ENCODE measurements around the gene ETS2.

DNA sequence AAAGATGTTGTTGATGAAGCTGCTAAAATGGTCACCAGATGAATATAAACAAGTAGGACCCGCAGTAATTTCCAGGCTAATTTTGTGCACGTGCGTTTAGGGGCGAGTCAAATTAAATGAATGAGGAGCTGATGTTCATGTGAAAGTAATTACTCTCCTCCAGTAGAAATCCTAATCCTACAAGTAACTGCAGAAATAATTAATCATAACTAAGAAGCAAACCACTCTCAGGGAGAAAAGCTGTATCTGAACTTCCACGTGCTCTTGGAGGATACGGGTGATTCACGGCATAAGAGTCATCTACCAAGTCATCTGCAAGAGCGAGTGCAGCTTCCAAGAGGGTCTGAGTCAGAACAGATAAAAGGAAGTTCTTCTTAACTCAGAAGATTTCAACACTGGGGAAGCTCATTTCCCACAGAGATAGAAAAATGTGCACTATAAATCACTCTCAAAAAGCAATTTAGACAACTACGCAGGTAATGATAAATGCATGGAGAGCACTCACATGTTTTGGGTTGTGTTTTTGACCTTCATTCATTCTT is 20.6 kb downstream of the KCNJ15 start:
- RRBS = no CpG with 5 or more reads among the region's 9 CpGs

DNA sequence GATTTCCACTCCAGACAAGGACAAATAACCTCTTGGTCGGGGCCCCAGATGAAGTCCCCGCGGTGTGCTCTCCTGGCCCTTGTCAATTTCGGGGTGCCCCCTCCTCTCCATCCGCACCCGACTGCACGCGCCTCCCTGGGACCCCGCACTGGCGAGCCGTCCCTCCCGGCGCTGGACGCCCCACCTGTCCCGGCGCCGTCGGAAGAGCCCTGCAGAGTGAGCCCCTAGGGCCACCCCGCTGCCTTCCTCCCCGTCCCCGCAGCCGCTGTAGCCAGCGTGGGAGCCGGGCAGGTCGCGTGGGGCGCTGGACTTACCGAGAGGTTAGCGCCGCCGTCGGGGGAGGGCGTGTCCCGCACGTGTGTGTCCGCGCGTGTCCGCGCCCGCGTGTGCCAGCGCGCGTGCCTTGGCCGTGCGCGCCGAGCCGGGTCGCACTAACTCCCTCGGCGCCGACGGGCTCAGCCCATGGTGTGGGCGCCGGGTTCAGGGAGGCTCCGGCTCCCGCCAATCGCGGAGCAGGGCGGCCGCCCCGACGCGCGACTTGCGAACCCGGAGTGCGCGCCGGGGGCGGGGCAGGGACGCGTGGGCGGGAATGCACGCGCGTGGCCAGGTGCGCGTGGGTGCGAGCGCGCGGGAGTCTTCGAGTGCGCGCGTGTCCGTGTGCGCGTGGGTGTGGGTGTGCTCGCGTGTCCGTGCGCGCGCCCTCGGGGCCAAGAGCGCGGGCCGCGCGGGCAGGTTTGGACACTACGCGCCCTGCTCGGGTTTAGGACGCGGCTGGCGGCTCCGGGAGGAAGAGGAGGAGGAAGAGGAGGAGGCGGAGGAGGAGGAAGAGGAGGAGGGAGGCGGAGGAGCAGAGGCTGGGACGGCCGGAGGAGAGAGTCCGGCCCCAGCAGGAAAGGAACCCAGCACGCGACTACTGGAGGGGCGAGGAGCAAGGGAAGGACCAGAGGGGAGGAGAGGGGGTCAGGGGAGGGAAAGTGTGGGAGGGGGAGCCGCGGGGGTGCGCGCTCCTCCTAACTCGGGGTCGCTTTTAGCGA is 145.2 kb upstream of the ETS2 start:
- RRBS = 2% methylated on average over 34 of the region's 126 CpGs

- RRBS = no CpG with 5 or more reads among the region's 6 CpGs
Measured at GRCh38 chr21:38794891-38795309, 10.8 kb upstream of the ETS2 start.

DNA sequence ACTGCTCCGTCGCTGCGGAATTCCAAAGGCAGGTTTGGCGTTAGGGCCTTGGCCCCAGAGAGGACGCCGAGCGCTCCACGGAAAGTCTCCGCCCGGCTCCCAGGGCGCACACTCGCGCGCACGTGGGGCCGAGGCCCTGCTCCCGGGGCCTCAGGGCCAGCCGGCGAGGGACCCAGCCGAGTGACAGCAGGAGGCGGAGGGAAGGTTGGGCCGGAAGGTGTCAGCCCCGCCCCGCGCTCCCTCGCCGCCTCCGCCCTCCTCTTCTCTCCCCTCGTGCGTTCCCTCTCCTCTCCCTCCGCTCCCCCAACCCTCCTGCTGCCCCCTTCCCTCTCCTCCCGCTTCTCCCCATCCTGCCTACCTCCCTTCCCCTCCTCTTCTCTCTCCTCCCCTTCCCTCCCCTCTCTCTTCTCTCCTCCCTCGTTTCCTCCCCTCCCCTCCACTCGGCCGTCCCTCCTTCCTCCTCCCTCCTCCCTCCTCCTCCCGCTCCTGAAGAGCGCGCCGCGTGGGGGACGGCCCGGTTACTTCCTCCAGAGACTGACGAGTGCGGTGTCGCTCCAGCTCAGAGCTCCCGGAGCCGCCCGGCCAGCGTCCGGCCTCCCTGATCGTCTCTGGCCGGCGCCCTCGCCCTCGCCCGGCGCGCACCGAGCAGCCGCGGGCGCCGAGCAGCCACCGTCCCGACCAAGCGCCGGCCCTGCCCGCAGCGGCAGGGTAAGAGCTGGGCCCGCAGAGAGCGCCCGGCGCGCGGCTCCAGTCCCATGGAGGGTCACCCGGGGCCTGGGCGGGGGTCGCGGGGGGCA is at the start of gene ETS2:
Gene ETS2, plus strand, starts transcription at position 517 of the 797 bp plus-strand sequence.
- RRBS = 3% methylated on average over 39 of the region's 79 CpGs

DNA sequence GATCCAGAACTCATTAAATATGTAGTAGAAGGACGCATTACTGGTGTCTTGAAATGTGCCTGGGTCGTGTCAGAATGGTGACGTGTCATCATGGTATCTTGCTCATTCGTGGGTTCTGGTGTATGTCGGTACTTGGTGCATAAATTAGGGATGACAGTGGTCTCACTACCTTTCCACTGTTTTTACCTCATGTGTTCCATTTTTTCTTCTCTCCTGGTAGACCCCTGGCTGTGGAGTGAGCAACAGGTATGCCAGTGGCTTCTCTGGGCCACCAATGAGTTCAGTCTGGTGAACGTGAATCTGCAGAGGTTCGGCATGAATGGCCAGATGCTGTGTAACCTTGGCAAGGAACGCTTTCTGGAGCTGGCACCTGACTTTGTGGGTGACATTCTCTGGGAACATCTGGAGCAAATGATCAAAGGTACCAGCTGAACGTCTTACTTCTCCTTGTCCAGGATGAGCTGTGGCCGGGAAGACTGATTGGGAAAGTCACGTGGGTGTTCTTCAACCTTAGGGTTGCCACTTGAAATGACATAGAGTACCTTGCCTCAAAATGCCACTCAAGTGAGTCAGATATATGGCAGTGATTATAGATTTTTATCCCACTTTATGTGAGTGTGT is 8.9 kb downstream of the ETS2 start:
- RRBS = no CpG with 5 or more reads among the region's 11 CpGs

GRCh38 chr21:38821202-38821911 is 15.6 kb downstream of the ETS2 start:
- RRBS = no CpG with 5 or more reads among the region's 12 CpGs

DNA sequence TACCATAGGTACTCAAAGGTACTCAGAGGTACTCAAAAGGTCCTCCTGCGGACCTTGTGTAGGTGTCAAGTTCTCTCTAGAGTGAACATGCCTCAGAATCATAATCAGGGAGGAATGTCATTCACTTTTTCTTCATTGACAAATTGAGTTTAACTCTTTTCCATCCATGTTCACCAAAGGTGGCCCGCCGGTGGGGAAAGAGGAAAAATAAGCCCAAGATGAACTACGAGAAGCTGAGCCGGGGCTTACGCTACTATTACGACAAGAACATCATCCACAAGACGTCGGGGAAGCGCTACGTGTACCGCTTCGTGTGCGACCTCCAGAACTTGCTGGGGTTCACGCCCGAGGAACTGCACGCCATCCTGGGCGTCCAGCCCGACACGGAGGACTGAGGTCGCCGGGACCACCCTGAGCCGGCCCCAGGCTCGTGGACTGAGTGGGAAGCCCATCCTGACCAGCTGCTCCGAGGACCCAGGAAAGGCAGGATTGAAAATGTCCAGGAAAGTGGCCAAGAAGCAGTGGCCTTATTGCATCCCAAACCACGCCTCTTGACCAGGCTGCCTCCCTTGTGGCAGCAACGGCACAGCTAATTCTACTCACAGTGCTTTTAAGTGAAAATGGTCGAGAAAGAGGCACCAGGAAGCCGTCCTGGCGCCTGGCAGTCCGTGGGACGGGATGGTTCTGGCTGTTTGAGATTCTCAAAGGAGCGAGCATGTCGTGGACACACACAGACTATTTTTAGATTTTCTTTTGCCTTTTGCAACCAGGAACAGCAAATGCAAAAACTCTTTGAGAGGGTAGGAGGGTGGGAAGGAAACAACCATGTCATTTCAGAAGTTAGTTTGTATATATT is 17.0 kb downstream of the ETS2 start:
- RRBS = no CpG with 5 or more reads among the region's 34 CpGs

GRCh38 chr21:38880242-38880668 is 74.5 kb downstream of the ETS2 start:
- RRBS = no CpG with 5 or more reads among the region's 5 CpGs

DNA sequence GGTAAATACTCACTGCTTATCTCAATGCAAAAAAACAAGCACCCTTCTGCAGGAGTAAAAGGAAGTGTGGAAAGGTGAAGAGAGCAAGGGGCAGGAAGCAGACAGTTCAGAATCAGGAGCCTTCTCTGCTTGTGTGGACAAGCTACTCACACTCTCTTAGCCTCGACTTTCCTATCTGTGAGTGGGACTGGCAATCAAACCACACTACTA is 149.0 kb downstream of the ETS2 start:
- RRBS = no CpG with 5 or more reads among the region's 1 CpG

DNA sequence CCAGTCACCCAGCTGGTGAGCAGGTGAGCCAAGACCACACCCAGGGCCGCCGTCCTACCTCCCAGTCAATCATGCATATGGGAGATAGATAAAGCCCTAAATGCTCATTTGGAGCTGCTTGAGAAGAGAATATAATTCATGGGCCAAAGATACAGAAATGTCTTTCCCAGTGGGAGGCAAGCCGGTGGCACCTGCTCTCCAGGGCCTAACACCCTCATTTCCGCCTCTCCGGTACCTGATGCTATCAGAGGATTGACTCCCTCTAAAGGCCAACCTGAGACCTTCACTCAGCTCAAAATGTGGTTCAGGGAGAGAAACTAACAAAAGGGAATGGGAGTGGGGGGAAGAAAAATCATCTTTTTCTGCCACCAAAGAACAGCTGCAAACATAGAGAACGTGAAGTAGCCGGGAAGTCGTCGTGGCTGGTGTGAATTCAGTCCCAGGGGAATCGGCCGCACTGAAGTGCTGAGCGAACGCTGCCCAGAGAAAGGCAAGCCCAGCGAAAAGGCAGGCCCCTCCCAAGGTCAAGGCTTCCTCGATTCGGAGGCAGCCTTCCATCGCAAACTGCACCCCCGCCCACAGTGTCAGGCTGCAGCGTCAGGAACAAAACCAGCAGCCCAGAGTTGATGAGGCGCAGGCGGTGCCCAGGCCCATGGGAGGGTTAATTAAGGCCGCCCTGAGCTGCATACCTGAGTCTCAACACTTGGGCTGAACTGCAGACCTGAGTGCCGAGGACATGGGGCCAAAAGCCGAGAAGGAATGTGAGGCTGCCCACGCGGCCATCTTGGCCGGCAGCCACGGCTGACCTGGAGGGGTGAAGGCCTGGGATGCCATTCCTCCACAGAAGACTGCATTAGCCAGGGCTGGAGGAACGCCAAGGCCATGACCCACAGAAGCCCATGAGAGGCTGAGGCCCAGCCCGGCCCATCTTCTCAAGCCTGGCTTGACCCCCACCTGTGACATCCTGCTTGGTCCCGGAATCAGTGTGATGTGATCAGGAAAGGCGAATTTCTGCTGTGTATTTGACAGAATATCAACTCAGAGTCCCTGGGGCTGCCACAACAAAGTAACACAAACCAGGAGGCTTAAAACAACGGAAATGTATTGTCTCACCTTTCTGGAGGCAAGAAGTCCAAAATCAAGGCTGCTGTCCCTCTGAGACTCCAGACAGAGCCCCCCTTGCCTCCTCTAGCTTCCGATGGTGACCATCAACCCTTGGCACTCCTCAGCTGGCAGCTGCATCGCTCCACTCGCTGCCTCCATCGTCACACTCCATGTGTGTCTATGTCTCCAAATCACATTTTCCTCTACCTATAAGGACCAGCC is 160.0 kb downstream of the PSMG1 start:
- RRBS = 94% methylated on average over 4 of the region's 37 CpGs

- RRBS = no CpG with 5 or more reads among the region's 1 CpG
Measured at GRCh38 chr21:39225500-39225991, 42.3 kb upstream of the PSMG1 start.

GRCh38 chr21:39238326-39238858 is 55.1 kb upstream of the PSMG1 start:
- RRBS = no CpG with 5 or more reads among the region's 2 CpGs

DNA sequence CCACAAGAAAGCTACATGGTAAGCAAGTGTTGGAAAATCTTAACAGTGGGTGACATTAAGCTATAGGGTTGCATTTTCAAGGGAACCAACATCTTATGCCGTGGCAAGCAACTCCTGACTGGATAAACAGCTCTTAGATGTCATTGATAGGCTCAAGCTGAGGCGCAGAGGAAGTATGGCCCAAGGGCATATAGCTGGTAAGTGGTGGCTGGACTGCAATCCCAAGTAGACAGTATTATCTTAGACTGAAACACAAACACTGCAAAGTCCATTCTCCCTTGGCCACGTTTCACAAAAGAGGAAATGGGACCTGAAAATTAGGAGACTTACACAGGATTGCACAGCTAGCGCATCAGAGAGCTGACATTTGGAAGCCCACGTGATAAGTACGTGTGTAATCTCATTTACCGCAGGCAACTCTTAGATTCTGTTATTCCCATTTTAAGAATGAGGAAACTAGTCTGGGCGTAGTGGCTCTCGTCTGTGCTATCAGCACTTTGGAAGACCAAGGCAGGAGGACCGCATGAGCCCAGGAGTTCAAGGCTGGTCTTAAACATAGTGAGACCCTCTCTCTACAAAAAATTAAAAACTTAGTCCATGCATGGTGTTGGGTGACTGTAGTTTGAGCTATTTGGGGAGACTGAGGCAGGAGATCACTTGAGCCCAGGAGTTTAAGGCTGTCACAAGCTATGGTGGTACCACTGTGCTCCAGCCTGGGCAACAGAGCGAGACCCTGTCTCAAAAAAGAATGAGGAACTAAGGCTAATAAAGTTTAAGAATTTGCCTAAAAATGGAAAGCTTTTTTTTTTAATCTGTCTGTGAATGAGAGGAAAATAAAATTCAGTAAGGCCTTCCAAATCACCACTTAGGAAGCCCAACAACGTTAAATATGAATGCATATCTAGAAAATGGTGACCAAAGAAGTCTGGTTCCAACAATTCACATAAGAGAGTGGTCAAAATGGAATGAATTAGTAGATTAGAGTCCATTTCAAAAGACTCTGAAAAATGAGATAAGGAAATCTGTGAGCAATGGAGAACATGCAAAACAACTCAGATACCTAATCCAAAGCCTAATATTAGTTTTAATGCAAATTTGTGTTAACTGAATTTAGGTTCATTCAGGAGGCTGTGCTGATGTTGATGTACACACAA is 4.3 kb upstream of the BRWD1 start:
- RRBS = no CpG with 5 or more reads among the region's 12 CpGs

DNA sequence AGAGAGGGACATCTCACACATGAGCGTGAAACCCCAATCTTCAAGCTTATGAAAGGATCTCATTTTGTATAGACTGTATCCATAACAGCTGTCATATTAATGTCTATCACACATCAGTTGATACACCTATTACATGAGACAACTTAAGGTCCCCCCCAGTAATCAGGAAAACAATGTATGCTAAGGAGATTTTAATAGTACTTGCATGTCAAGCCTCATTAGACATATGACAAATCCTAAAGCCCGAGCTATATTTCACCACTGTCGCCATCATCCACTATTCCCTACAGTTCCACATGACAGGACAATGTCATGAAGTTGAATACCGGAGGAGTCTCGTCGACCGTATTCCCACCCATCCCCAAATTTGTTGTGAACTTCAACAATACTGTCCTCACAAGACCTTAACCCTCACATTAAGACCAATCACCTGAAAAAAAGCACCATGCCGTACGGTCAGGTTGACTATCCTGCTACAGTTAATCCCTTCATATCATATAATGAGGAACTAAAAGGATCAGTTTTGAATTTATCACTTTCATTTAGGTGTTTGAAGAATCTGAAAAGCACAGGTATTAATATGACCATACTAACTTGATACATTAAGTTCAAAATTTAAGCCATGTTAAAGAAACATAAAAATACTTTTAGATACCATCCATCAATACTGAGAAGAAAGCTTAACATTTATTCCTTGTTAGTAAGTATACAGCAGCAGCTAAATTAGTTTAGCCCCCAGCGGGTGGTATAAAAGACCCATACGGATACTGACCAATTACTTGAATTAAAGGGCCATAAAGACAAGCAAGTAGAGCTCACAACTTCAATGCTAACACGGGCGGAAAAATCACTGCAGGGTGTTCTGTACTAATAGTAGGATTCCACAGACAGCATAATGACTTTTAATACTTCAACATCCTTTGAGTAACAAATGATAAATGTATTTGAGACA is 3.2 kb downstream of the HMGN1 start:
- RRBS = no CpG with 5 or more reads among the region's 13 CpGs

DNA sequence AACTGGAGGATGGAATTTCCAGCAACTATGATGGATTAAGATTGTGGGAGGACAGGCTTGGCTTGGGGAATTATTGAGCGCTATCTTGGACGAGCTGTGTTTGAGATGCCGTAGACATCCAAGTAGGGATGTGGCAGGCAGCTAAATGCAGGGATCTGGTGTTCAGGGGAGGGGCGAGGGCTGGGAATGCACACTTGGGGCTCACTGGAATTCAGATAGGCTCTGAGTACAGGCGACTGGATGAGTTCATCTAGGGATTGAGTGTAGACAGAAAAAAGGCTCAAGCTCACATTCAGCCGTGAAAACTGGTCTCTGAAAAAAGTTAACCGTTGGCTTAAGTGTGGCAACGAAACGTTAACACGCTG is 798 bp downstream of the LCA5L start:
- RRBS = no CpG with 5 or more reads among the region's 10 CpGs

DNA sequence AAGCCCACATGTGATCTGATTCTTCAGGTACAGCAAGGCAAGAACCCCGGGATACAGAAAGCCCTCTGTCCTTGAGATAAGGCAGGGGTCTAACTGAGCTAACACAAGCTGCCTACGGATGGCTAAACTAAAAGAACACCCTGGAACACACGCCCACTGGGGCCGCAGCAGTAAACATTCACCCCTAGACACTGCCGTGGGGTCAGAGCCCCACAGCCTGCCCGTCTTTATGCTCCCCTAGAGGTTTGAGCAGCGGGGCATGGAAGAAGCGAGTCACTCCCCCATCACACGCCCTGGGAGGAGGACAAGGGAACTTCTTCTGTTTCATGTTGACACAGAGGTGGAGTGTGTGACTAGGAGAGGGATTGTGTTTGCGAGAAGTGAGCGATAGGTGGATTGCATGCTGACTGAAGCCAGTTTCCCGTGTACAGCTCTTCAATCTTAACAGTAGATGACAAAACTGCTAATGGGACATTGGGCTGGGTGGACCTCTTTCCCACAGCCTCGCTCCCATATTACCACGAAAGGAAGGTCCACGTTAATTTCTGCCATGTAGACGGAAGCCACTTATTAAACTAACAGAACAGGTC is 25.9 kb downstream of the B3GALT5 start:
- RRBS = no CpG with 5 or more reads among the region's 16 CpGs

DNA sequence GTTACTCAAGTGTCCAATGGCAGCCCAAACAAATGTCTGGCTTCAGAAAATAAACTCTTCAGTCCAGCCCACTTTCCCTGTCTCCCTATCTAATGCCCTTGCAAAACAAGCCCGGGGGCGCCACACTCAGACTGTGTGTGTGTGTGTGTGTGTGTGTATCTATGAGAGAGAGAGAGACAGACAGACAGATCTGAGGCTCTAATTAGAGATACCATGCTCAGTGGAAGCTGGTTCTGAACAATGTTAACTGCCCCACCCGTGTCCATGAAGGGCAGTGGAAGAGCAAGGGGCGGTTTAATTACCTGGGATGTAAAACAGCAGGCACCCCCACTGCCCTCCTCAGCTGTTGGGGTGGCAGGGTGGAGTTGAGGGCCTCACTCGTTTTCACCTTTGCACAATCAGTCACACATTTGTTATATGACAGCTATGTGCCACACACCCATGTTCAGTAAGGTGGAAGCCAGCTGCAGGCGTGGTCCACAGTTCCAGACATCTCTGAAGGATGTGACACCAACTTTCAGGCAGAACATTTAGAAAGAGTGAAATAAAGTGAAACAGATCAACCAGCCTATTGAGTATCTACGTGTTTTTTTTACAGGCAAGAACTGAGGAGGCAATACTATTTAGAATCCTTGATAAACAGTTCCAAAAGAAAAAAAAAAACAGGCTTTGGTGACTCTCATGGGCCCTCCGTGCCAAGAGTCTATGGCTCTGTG is 57.5 kb downstream of the B3GALT5 start:
- RRBS = no CpG with 5 or more reads among the region's 8 CpGs

DNA sequence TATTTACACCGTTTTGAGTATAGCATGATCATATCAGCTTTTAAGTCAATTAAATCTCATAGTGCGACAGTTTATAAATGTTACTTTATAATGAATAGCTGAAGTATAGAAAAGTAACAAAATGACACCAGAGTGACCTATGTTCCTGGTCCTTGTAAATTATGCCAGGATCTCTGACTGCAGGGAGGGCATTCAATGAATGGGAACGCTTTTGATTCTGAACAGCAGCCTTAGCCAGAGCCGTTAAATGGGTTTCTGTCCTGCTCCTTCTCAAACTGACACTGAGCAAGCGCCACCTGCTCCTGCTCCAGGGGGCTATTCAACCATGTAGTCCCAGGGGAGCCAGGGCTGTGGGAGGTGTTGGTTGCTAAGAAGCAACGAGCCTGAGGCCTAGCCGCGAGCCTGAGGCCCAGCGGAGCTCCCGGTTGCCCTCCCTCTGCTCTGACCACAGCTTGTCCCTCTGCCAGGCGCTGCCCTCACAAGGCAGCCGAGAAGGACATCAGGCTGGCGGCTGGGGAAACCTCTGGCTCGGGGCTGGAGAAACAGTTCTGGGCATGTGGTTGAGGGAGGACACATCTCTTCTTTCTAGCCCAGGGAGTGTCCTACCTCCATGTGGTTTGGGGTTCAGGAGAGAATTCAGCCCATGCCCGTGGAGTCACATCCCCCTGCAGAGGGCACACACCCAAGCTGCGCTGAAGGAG is 17.9 kb downstream of the PCP4 start:
- RRBS = no CpG with 5 or more reads among the region's 16 CpGs

DNA sequence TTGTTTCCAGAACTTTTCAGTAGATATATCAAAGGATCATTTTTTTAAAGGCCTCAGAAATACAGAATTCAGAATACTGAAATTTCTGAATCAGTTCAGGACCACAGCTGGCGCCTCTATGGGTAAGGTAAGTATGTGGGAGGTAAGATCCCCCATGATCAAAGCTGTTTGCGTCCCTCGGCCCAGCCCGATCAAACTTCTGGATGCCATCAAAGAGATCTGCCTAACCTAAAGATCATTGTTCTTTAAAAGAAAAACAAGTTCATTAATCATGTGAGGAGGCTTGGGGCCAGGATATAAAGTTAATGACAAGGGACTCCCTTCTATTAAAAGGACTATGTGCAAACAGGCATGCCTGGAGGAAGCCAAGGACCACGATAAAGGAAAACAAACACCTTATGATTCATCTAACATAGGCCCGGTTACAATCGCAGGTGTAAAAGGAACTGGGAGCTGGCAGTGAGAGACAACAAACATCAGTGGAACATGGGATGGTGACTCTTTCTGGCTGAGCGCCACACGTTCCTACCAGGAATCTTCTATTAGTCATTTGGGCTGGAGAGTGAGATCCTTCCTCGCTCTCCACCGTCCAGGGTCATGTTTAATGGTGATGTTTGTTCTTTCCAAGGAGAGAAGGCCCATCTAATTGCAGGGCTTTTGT is 2.8 kb upstream of the BACE2 start:
- RRBS = no CpG with 5 or more reads among the region's 11 CpGs

GRCh38 chr21:41275105-41275843 is 41.3 kb upstream of the FAM3B start:
- RRBS = no CpG with 5 or more reads among the region's 23 CpGs